SK-N-DZ (cell line): Measurements from ENCODE around the gene NCOA3.

RAMPAGE:
- cytosol, long total RNA = no peak
- nucleus, long total RNA = no peak
Observed at GRCh38 chr20:47340647-47341291, 15.7 kb downstream of the ZMYND8 start.

DNA sequence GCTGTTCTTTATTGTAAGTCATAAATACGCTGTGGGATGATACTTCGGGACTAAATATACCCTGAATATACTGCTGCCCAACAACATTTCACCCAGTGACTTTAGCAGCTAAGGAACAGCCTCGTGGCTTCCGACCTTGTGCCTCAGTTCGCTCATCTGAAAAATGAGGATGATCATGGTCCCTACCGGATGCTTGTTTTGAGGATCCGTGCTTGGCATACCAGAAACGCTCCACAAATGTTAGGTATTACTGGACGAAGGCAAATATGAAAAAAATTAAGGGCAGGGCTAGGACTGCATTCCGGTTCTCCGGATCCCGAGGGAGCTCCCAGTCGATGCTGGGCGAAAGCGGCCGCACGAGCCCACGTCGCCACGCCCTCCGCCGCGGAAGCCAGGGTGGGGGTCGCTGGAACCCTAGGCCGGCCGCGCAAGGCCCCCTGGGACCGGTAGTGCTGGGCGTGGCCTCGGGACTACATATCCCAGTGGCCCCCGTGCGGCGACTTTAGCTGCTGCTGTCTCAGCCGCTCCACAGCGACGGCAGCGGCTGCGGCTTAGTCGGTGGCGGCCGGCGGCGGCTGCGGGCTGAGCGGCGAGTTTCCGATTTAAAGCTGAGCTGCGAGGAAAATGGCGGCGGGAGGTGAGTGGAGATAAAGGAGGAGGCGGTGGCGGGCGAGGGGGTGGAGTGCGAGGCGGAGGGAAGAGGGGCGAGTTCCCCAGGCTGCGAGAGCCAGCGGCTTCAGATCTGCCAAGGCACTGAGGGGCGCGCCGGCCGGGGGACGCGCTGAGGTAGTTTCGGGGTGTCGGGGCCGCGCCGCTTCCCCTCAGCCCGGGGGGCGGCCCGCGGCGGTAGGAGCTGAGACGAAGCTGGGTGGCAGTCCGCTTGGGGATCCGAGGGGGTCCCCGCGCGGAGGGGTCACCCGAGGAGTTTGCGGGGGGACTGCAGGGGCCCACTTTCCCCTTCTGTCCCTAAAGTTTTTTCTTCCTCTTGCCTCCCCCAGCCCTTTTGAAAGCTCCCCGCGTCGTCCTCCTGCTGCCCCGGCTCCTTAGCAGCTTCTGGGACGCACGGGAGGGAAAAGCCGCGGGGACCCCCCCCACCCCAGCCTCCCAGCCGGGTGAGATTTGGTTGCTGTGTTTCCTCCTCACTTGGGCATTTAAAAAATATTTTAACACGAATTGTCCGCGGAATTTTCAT lies at the start of gene NCOA3:
Gene NCOA3, plus strand, starts transcription at position 505 of the 1,192 bp plus-strand sequence.
RAMPAGE:
- cytosol, long total RNA = start-site peak on the plus strand centred at position 558 of the sequence, 108 bp wide, 706 and 214 reads in 2 replicates
- nucleus, long total RNA = start-site peak on the plus strand centred at position 566 of the sequence, 80 bp wide, 334 and 89 reads in 2 replicates

DNA sequence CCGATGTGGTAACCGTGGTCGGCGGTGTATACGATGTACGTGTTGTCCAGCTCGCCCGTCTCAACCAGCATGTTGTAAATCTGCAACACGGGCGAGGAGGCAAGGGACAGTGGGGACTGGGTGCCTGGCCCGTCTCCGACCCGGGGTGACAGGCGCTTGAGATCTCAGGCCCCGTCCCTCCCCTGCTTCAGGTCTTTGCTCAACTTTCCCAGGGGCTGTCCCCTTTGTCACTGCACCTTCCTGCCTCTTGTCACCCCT lies 102.3 kb downstream of the SULF2 start:
RAMPAGE:
- cytosol, long total RNA = no peak
- nucleus, long total RNA = no peak

GRCh38 chr20:47741854-47742540 lies 43.3 kb downstream of the SULF2 start:
RAMPAGE:
- cytosol, long total RNA = no peak
- nucleus, long total RNA = no peak

RAMPAGE:
- cytosol, long total RNA = no peak
- nucleus, long total RNA = no peak
Observed at GRCh38 chr20:47858136-47858592, 72.9 kb upstream of the SULF2 start.

GRCh38 chr20:47950461-47951119 lies 165.3 kb upstream of the SULF2 start:
RAMPAGE:
- cytosol, long total RNA = no peak
- nucleus, long total RNA = no peak

RAMPAGE:
- cytosol, long total RNA = no peak
- nucleus, long total RNA = no peak
Observed at GRCh38 chr20:48372724-48373431, 454.9 kb downstream of the PREX1 start.

DNA sequence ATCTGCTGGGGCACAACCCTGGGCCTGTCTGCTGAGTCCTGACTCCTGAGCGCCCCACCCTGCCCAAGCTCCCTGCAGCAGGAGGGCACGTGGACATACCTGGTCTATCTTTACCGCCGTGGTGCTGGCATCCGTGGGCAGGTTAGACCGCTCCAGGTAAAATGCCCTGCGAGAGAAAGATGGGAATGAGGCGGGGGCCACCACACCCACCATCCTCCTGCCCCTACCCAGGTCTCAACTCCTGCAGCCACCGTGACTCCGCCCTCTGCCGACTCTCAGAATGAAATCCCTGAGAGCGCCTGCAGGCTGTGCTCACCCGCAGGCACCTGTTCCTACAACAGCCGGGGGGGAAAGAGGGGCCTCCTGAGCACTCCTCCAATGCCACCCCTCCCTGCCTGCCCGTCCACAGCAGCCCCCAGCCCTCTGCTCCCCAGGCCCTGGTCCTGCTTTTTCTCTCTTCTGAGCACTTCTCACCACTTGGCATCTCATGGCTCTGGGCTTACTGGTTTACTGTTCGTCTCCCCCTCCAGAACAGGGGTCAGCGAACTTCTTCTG lies 197.1 kb downstream of the PREX1 start:
RAMPAGE:
- cytosol, long total RNA = no peak
- nucleus, long total RNA = no peak

DNA sequence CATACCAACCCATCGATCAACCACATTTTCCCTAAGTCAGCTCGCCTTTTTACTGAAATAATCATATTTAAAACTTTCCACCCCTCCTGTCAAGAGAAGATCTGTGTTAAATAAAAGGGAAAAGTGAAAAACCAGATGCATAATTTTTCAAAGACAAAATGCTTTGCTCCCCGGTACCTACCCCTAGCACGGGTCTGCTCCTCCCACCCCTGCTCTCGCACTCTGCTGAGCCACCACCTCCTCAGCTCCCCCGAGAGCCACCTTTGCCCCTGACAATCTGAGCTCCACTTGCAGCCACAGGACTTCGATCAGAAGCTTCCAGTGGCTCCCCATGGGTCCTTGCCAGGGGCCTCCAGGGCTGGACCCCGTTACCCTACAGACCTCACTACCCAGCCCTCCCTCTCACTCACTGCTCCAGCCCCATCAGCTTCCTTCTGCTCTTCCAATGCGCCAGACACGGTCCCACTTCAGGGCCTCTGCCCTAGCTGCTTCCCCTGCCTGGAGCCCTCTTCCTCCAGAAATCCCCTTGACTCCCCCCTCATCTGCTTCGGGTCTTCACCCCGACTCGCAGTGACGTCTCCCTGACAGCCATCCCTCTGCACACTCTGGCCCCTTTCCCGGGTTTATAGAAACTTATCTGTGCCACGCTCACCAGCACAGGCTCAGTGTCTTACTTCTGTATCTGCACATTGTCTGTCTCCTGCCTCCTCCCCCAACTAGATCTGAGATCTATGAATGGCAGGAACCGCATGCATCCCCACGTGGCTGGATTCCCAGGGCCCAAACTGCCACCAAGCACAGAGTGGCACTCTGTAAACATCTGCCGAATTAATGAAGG lies 171.5 kb downstream of the PREX1 start:
RAMPAGE:
- cytosol, long total RNA = no peak
- nucleus, long total RNA = no peak

RAMPAGE:
- cytosol, long total RNA = no peak
- nucleus, long total RNA = no peak
Observed at GRCh38 chr20:48679132-48680194, 148.3 kb downstream of the PREX1 start.

RAMPAGE:
- cytosol, long total RNA = no peak
- nucleus, long total RNA = no peak
Observed at GRCh38 chr20:48688642-48689318, 139.0 kb downstream of the PREX1 start.

RAMPAGE:
- cytosol, long total RNA = no peak
- nucleus, long total RNA = no peak
Observed at GRCh38 chr20:48719152-48719751, 108.5 kb downstream of the PREX1 start.

DNA sequence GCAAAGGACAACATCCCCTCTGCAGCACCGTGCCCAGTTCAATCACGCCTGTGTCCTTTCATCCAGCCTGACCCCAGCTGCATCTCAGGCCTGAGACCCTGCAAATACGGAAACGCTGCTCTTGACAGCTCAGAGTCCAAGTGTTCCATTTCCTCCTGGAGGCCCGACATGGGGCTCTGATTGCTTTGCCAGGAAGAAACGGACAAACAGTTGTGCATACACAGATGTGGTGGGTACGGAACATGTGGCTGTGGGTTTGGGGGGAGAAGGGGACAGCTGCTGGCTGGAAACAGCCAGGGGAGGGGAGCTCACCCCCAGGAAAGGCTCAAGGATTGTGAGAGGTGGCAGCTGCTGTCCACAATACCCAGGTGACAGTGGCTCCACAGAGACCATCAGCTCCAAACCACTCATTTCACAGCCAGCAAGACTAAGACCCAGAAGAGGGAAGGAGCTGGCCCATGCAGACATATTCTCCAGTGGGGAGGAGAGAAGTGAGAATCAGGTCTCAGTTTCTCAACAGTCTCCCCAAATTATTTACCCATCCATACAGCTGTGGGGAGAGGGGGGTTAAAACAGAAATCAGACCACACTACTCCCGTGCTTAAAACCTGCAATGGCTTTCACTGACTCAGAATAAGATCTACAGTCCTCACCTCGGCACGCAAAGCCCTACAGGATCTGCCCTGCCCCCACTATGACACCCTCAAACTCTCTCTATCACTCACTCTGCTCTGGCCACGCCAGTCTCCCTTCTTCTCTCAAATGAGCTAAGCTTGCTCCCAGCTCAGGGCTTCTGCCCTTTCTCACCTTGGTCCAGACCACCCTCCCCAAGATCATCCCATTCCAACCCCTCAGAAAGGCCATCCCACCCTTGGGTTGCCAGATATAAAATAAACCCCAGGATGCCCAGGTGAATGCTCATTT lies 89.1 kb downstream of the PREX1 start:
RAMPAGE:
- cytosol, long total RNA = no peak
- nucleus, long total RNA = no peak

GRCh38 chr20:48764806-48765235 lies 63.0 kb downstream of the PREX1 start:
RAMPAGE:
- cytosol, long total RNA = no peak
- nucleus, long total RNA = no peak

GRCh38 chr20:48767596-48767986 lies 60.2 kb downstream of the PREX1 start:
RAMPAGE:
- cytosol, long total RNA = no peak
- nucleus, long total RNA = no peak

DNA sequence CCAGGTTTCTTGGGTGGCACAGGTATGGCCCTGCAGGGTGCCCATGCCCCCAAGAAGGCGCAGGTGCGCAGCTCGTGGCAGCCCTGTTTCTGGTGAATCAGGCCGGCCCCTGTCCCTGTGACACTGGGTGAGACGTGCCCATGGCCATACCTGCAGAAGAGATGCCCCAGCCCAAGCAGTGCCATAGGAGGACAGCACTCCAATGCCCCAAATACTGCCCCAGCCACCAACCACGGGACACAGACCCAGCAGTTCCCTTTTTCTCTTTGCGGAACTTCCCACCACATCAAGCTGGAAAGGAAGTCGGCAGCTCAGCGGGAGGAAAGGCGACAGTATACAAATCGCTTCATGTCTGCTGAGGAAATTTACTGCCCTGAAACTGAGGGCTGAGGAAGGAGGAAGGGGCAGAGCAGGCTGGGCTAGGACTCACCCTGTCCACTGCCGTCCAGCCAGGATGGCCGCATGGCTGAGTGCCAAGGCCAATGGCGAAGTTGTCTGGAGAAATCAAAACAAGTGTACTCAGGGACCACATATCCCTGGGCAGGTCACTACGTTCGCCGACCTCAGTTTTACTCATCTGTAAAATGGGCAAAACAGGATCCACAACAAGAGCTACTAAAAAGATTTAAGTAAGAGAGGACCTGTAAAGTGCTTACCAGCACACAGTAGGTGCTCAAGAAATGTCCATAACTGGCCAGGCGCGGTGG lies 55.4 kb downstream of the PREX1 start:
RAMPAGE:
- cytosol, long total RNA = no peak
- nucleus, long total RNA = no peak

DNA sequence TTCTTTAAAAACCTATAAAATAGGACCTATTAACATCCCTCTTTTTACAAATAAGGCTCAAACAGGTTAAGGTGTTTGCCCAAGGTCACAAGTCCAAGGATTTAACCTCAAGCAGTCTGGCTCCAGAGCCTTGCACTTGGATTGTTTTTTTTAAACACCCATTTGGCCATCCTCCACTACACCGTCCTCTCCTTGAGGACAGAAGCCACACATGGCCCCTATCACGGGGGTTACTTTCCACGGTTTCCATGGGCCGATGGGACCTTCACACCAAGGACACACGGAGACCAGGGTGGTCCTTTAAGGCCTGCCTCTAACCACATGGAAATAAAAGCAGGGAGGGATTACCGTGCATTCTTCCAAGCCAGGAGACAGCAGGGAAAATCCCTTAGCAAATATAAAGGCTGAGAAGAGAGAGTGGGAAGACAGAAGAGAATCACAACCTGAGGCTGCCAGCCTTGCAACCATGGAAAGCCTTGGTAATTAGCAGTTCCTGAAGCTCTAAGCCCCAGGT lies 3.1 kb downstream of the PREX1 start:
RAMPAGE:
- cytosol, long total RNA = no peak
- nucleus, long total RNA = no peak

GRCh38 chr20:48920983-48921104 lies 667 bp upstream of the ARFGEF2 start:
RAMPAGE:
- cytosol, long total RNA = no peak
- nucleus, long total RNA = no peak

DNA sequence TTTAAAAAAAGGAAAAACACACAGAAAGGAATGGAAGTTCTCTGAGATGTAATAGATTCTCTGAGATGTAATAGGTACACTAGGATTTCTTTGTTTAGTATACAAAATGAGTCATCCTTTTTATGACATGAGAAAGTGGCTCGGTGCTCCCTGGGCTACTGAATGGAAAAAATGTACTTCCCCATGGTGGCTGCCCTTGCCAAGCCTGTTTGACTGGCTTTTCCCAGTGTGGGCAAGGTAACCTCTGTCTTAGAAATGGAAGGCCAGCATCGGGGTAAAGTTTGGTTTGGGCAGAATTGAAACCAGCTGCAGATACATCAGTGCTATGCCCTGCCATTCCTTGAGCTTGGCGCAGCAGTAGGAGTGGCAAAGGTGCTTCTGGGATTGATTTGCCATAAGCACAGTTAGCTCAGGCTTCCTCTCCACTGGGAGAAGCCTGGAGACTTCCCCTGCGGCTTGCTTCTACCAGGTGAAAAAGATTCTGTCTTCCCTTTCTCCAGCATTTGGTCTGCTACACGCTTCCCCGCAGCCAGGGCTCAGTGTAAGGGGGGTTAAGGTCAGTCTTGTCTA lies 24.4 kb downstream of the ARFGEF2 start:
RAMPAGE:
- cytosol, long total RNA = no peak
- nucleus, long total RNA = no peak

DNA sequence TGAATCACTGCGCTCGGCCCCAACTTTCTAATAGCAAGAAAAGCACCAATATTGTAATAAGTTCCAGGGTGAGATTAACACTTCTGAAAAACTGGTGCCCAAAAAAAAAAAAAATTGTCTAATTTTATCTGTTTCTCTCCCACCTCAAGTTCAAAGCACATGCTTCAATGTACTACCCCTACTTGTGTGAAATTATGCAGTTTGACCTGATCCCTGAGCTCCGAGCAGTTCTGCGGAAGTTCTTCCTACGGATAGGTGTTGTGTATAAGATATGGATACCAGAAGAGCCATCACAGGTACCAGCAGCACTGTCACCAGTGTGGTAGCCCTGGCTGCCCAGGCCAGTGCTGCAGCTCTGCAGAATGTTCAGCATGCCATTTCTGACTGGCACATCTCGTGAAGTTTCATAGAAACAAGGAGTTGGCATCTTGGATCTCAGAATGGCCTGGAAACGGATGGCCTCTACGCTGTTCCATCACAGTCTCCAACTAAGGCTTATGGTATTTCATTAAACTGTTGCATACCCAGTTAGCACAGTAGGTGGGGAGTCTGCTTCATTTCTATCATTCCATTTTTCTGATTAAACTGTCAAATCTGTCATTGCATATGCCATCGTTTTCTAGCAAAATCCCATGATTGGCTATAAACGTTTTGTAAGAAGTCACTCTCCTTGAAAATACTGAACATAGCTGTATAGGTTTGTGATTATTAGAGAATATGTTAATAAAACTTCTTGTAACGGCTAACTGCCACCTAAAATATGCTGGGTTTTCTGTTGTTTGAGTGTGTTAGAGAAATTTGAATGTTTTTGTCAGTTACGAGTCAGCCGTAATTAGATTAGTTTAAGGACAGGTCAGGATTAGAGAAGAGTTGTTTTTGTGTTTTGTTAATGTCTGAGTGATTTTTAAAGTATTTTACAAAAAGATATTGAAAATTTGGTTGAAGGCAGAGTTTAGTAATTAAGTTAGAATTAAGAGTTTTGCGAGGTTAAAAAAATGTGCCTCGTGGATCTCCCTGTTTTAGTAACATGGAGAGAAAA lies 12.9 kb upstream of the CSE1L start:
RAMPAGE:
- cytosol, long total RNA = no peak
- nucleus, long total RNA = no peak